Mesangial cell (primary cell): ENCODE data around the gene EPHA10.

- RAMPAGE, long total RNA, result no peak
Observed at GRCh38 chr1:37537179-37538112, 16.6 kb downstream of the SNIP1 start.

- RAMPAGE, long total RNA, result no peak
Observed at GRCh38 chr1:37552394-37552878, 1.7 kb downstream of the SNIP1 start.

DNA sequence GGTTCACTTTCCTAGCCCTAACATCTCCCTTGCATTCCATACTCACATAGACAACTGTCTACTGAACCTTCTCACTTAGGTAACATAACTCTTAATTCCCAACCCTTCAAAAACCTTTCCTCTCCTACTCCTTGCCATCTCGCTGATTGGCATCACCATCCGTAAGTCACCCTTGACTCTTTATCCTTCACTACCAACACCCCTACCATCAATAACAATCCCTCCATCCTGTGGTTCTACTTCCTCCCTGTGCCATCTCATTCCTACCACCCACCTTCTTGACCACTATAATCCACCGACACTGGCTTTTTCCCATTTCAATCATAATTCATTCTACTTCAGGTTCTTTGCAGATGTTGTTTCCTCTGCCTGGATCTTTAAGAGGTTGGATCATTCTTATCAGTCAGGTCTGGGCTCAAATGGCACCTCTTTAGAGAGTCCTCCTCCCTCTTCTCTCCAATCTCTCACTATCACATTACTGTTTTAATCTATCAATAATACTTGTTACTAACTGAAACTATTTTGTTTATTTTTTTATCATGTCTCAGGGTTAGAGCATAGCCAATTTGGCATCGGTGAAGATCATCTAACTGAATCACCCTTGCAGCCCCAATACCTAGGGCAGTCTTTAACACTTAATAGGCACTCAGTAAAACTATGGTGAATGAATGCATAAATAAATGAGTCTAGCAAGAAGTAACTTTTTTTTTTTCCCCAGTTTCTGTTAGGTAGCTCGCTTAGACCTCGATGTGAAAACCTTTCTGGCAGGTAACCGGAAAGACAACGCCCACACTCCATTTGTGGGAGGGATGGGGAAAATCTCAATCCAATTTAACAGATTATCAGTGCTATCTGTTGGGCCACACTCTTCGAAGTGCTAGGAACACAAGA, 962 bp downstream of the SNIP1 start:
- RAMPAGE, long total RNA, result no peak

DNA sequence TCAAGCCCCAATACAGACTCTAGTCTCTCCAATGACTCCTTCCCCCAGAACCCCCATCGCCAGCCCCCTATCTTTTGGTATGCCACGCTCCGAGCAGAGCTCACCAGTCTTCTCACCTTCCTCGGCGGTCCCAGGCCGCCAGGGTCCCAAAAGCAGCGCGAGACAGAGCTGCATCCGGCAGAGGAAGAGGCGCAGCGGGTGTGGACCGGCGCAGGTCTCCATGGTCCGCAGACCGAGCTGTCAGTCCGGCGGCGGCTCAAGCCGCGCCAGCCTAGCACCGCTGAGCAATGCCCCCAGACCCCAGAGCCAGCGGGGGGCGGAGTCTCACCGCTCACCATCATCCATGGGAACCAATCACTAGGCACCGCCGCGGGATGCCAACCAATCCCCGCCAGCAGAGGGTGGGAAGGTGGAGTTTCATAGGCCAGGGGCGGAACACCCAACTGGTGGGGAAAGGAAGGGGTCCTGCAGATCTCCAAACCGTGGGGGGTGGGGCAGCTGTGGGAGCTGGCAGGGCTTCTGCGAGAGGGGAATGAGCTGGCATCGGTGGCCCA, at the start of gene EPHA10:
EPHA10 (minus strand) TSS at position 276 of the 554 bp plus-strand sequence.
- RAMPAGE, long total RNA, result no peak

DNA sequence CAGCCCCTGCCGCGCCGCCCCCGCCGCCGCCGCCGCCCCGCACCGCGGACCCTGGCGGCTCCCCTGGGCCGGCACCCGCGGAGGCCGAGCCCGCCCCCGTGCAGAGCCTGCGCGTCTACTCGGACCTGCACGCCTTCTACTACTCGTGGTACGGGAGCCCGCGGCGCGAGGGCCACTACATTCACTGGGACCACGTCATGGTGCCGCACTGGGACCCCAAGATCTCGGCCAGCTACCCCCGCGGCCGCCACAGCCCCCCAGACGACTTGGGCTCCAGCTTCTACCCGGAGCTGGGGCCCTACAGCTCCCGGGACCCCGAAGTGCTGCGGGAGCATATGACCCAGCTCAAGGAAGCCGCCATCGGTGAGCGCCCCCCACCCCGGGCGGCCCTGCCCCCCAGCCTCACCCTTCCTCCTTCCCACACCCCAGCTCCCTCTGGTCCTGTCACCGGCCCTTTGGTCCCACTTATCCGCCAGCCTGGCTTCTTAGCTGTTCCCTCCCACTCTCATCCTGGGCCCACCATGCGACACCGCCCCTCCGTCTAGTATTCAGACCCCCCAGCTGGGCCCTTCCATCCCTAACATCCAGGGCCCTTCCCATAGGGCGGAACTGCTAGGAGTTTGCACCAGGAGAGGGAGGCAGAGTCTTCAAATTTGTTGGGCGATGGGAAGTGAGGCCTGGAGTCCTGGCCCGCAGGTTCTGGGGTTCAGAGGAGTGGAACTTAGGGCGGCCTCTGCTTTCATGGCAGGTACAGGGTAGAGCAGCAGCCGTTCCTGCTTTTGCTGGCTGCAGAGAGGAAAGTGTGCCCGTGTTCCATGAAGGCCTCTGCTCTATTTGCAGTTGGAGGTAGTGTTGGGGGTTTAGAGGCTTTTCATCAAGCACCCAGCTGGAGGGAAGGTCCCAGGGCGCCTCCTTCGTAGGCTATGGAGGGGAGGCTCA, 992 bp downstream of the MANEAL start:
- RAMPAGE, long total RNA, result no peak

GRCh38 chr1:37930182-37931066, 16.4 kb downstream of the INPP5B start:
- RAMPAGE, long total RNA, result no peak

DNA sequence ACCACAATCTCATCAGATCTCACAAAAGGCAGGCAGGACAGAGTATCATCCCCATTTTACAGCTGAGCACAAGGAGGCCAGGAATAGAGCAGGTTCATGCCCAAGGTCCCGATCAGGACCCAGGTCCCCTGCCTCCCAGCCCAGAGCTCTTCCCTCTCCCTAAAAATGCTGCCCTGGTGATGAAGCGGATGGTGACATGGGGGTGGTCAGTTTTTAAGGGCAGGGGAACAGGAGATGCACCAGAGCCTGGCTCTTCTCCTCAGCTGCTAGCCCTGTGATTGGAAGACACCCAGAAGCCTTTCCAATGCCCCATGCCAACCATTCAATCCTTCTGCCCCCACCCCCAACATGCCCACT, 1.7 kb downstream of the FHL3 start:
- RAMPAGE, long total RNA, result no peak

GRCh38 chr1:38027437-38028305, 15.1 kb downstream of the UTP11 start:
- RAMPAGE, long total RNA, result no peak

GRCh38 chr1:38030614-38031468, 15.8 kb downstream of the POU3F1 start:
- RAMPAGE, long total RNA, result no peak

DNA sequence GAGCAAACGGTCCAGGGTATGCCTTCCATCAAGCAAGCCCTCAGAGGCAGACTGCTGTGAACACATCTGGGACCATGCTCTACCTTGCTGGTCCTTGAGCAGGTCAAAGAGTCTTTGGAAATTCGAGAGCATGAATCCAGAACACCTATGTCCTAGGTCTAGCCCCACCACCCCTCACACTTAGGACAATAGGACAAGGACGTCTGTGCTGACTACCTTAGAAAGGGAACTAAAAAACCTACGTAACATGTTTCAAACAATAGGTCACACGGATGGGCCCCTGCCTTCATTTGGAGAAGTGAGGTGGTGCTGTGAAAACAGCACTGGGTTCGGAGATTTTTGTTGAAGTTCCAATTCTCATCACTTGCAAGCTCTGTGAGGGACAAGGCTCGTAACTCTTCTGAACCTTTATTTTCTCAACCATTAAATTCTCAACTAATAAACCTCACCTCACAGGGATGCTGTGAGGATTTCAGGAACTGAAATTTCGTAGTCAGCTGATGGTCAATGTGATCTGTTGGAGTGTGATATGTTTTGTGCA, 377.3 kb downstream of the RRAGC start:
- RAMPAGE, long total RNA, result no peak

DNA sequence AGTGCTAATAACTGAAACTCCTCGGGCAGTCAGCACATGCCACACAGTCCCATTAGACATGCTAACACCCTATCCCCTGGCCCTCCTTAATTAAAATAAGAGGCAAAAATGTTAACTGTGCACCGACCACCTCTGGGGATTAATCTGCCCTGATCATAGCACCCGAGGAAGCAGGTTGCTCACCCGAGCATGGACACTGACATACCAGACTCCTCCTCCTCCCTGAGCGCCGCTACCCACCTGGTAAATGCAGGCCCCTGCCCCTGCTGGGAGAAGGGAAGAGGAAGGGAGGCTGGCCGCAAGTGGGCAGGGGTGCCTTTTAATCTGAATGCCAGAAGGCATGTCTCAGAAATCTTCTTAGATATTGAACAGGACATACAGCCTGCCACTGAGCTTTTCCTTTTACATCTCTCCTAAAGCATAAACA, 360.9 kb downstream of the RRAGC start:
- RAMPAGE, long total RNA, result no peak

DNA sequence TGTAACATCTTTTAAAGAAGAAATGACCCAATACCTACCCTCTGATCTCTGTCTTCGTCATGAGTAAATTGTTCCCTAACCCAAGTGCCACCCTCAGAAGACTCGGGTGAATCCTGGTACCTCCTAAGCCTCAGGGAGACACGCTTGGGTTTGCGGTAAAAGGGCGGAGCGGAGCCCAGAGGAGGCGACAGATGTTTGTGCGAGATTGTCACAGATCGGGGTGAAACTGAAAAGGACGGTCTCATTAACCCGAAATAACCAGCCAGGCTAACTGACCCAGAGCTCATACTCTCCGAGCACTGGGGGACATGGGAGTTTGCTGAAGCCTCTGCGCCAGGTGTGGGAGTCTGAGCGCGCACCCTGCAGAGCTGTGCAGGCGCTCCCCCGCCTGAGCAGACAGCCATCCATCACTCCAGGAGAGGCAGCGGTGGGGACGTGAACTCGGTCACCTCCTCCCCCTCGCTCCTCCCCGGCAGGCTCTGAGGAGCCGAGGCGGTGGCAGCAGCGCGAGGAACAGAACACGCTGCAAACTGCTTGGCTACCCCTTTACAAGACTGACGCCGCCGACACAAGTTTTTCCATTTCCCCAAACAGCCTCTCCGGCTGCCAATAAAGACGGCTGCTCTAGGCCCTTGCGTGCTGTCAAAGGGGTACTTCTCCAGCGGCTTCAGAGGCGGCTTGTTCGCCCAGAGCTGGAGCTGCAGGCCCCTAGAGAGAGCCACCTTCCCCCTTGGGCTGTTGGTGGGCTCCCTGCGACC, 43.6 kb downstream of the RRAGC start:
- RAMPAGE, long total RNA, result no peak

GRCh38 chr1:39114551-39115356, 88.6 kb downstream of the NDUFS5 start:
- RAMPAGE, long total RNA, result no peak

- RAMPAGE, long total RNA, result no peak
Observed at GRCh38 chr1:39141125-39141639, 63.3 kb upstream of the MACF1 start.

DNA sequence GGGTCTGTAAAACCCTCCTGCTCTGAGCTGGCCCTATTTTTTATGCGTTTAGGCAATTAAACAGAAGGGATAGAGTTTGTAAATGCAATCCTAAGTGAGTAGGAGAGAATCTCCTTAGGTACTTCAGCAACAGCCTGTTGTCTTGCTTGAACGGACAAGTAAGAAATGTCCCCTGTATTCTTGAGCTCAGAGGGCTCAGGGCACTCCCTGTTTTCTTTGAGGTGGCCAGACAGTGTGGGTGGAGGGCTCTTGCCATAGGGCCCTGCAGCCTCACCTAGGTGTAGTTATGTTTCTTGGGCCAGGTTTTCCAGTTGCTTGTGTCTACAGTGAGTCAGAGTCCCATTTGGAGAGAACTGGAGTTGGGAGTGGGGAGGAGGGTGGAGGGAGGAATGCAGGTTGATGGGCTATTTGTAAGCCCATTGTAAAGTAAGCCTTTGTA, 45.4 kb upstream of the MACF1 start:
- RAMPAGE, long total RNA, result no peak

DNA sequence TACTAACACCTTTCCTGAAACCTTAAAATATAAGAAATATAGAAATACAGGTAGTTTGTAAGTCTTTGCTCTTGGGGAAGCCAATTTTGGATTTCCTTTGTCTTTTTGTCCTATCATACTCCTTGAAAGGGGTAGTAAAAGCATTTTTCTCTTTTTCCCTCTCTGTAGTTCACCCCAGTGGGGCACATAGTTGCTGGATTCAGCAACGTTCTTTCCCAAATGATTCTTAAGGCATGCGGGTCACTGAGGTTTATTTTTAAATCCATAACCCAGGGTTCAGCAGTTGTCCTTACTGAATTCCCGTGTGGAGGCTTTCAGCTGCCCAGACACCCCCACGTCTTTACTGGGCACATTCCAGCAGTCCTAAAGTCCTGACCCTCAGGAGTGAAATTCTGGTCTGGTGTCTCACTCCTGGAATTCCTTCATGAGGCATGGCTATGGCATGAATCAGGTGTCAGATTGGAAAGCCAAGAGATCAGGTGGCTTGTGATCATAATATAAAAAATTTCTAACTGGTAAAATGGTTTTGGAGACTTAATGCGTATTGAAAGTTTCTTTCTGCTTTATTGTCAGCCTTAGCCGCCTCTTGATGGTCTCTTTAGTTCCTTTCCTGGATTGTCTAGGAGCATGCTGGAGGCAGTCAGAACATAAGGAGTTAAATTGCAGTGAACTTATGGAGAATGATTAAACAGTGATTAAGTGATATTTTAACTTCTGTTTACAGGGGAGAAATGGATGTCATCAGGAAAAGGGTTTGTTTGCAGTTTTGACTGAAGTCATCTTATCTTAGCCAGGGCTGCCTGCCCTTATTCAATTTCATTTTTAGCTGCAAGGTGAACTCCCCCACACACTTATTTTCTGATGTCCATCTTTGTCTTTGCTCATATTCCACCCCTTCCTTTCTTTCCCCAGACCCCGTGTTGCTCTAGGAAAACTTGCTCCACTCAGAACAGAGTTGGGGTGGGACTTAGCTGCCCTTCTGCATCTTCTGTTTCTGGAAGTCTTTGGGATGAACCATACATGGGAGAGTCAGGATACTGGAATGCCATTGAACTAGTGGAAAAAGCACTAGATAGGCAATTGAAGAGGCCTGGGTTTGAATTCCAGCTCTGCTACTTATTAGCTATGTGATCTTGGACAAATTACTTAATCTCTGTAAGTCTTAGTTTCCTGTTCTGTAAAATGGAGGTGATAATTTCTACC, 25.8 kb upstream of the MACF1 start:
- RAMPAGE, long total RNA, result no peak

GRCh38 chr1:39196702-39197230, 7.7 kb upstream of the MACF1 start:
- RAMPAGE, long total RNA, result no peak

GRCh38 chr1:39213938-39215009, 9.8 kb downstream of the MACF1 start:
- RAMPAGE, long total RNA, result no peak

DNA sequence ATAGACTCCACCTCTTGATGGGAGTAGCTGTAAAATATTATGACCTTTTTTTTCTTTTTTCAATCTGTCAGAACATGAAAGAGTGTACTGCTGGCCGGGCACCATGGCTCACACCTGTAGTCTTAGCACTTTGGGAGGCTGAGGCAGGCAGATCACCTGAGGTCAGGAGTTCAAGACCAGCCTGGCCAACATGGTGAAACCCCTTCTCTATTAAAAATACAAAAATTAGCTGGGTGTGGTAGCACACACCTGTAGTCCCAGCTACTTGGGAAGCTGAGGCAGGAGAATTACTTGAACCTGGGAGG, 91.8 kb downstream of the MACF1 start:
- RAMPAGE, long total RNA, result no peak

DNA sequence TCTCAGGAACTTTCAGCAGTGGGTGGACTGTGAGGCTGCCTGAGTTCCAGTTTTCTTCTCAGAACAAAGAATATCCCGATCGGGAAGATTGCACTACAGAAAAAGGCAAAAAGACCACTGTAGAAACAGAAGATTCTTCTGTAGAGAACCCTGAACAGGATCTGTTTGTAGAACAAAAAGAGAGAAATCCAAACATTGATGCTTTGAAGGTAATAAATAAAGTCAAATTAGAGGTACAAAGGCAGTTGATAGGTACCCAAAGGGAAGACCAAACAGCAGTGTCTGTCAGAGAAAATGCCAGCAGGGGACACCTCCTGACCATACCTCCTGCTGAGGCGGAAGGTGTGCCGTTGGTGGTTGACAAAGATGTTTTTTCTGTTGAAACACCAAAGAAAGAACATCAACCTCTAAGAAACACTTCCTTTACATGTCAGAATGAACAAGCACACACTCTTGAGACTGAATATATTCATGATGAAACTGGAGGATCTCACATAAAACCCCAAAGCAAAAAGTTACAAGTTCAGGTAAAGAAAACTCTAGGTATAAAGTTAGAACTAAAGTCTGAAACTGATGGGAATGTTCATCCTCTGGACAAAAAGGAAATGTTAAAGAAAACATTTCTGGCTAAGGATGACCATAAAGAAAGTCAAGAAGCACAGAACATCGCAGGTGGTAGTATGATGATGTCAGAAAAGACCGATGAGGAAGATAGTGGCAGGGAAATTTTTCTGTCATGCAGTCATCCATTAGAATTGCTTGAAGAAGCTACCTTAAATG, 128.4 kb downstream of the MACF1 start:
- RAMPAGE, long total RNA, result no peak